Cytotoxic T cell (primary cell): ENCODE results near the genes TADA1 and CD247.

DNA sequence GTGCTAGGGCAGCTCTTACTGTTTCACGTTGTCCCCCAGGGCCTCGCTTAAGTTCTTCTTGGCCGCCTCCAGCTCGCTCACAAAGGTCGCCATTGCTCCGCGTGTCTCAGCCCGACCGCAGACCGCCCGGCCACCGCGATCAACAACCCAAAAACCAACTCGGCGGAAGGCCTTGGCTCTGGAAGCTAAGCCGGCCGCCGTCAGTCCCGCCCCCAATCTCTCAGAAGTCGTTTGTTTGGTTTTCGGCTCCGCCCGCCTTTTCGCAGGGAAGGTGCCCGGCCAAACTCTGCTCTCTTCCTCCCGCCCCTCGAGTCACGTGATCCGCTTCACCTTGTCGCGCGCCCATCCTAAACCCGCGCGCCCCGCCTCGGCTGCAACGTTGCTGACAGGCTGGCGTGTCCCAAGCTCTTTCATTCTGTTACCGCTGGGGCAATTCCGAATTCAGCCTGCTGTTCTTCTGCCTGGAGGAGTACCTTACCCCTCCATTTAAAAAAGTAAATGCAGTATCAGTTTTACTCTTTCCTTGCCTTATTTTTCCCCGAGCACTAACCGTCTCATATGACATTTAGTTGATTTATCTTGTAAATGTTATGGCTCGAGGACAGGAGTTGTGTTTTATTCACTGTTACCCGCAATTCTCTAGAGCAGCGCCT lies at the start of gene TADA1:
Gene TADA1, minus strand, starts transcription at position 124 of the 653 bp plus-strand sequence.
- PRO-cap, 2 experiments, result peak in 2 of 2 experiments; most common plus-strand start position 413 of the sequence (in 1); most common minus-strand start position 161 of the sequence (in 2)

GRCh38 chr1:167119654-167120165 lies 25.8 kb downstream of the STYXL2 start:
- PRO-cap, 2 experiments, result no peak in any of the 2 experiments

DNA sequence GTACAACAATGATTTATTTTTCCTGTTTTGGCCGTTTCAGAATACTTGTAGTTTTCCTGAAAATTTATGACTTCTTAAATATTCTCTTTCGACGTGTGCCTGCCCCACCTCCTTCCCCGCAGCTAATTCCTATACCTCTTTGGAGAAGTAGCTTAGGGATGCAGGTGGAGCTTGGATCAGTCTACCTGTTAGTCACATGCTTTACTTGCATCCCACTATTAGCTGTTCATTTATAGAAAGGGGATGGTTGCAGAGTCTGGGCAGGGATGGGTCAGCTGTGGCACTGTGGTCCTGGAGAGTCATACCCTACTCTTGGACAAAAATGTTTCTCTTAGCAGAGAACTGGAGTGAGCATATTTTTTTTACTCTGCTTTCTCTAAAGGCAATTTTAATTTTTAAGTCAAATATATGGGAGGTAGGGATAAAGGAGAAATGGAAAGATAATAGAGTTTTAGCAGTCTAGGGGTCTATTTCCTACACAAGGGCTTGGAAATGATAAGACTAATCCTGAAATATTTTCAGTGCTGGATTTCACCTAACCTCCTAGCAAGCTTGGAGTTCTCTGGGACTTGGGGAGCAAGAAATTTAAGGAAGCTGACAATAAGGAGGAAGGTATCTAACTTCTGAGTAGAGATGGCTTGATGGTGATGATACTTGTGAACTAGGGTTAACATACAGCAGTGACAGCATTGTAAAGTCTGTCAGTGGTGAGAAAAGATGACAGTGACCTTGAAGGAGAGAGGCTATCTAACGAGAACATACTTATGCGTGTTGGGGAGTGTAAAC lies 16.0 kb downstream of the POU2F1 start:
- PRO-cap, 2 experiments, result peak in 1 of 2 experiments; most common plus-strand start position 255 of the sequence (in 1)

DNA sequence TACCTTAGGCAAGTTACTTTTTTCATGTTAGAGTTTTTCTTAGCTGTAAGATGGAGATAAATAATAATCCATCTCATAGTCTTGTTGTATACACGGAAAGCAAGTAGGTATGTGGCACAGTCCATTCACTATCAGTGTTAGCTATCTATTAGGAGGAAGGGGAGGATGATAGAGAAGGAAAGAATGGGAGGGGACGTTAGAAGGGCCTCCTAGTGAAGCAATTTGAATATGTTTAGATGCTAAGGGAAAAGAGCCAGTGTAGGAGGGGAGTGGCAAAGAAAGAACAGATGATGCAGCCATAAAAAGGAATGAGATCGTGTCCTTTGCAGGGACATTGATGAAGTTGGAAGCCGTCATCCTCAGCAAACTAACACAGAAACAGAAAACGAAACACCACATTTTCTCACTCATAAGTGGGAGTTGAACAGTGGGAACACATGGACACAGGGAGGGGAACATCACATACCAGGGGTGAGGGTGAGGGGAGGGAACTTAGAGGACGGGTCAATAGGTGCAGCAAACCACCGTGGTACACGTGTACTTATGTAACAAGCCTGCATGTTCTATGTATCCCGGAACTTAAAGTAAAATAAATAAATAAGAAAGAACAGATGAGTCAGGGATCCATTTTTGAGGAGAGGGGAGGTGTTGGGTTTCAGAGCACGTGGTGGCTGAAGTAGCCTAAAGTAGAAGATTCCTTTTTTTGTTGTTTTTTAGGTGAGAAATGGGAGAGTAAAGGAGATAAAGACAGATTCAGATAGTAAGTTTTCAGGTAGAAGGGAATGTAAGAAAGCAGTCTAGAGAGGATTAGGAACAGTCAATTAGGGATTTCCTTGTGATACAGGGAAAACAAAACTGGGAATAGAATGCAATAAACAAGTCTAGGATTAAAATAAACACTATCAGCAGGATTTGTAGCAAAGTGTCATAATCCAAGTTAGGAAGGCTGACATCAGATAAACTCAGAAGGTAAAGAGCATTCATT lies 124.2 kb downstream of the POU2F1 start:
- PRO-cap, 2 experiments, result no peak in any of the 2 experiments

GRCh38 chr1:167381862-167382452 lies 136.4 kb downstream of the CD247 start:
- PRO-cap, 2 experiments, result no peak in any of the 2 experiments

- PRO-cap, 2 experiments, result peak in 2 of 2 experiments; most common plus-strand start chr1:167499948 (in 2); most common minus-strand start chr1:167499710 (in 1)
These were observed 18.7 kb downstream of the CD247 start for GRCh38 chr1:167499498-167500146.

GRCh38 chr1:167518099-167518999 lies at the start of gene CD247:
Gene CD247 (minus strand): TSS chr1:167518529.
- PRO-cap, 2 experiments, result peak in 2 of 2 experiments; most common plus-strand start chr1:167518379 (in 1); most common minus-strand start chr1:167518274 (in 1)

DNA sequence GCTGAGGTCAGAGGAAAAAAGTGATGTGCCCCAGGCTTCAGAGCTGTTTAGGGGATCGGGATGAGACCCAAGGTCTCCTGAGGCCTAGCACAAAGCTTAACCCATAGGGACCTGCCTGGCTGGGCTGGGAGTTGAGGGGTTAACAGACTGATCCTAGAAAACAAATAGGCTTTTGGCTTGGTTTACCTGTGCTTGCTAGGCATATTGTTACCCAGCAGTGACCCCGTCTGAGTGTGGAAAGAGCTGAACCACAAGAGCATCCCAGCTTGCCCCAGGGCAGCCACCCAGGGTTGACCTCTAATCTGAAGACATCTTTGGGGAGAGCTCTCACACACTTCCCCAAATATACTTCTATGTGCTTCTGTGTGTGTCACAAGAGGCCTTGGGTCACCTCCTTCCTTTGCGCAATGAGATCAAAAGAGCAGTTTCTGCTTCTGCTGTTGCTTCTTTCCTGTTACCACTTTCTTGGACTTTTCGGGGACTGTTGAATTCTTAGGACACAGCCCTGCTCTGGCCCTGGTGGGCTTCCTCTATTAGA lies 28.7 kb upstream of the RCSD1 start:
- PRO-cap, 2 experiments, result no peak in any of the 2 experiments

GRCh38 chr1:167631630-167632760 lies 2.0 kb downstream of the RCSD1 start:
- PRO-cap, 2 experiments, result peak in 1 of 2 experiments; most common plus-strand start chr1:167632108 (in 1); most common minus-strand start chr1:167632107 (in 1)

DNA sequence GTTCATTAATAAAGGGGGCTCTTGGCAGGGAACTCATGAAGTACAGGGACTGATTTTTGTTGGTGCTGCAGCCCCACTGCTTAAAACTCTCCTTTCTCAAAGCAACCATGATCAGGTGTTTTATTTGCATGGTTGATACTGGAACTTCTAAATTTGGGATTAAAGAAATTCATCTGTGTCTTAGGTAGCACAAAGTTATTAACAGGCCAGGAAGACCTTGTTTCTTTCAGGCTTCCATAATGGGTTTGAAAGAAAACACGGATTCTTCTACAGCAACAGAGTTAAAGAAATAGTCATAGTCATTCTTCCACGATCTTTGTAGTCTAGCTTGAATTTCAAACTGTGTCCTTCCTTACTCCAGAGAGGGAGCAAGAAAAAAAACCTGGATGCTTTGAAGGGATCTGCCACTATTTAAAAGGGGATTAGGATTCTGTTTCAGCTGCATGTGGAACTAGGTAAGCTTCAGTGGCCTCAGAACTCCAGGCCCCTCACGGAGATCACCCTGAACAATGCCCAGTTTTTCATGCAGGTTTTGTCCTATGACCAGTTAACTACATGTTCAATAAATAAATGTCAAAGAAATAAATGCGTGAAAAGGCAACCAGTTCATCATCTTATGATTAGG lies 14.9 kb upstream of the MPZL1 start:
- PRO-cap, 2 experiments, result no peak in any of the 2 experiments

GRCh38 chr1:167714788-167715741 lies 6.7 kb upstream of the MPZL1 start:
- PRO-cap, 2 experiments, result peak in 2 of 2 experiments; most common minus-strand start chr1:167715564 (in 1)

- PRO-cap, 2 experiments, result no peak in any of the 2 experiments
These were observed 18.0 kb downstream of the MPZL1 start for GRCh38 chr1:167739749-167740135.

DNA sequence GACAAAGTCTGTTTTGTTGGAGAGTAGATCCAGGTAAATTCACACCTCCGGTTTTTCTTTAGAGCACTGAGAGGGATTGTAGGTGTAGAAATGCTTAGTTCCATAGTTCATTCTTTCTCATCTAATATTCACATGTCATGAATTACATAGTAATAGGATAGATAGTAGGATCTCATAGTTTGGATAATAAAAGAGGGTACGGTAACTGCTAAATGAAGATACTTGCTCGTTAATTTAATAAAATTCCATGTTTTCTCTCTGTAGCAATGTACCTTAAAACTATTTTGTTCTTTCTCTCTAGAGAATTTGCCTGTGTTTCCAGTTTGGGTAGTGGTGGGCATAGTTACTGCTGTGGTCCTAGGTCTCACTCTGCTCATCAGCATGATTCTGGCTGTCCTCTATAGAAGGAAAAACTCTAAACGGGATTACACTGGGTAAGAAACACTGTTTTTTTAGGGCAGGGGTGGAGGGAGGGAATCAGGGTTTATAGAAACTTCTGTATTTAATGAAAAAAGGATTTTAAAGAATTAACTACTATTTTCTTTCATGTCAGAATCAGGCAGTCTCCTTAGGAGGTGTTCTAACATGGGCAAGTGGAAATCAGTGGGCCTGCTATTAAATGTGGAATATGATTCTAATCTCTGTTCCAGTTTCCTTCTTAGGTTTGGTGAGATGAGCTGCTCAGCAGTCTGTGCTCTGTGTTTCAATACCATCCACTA lies 51.3 kb downstream of the MPZL1 start:
- PRO-cap, 2 experiments, result no peak in any of the 2 experiments

DNA sequence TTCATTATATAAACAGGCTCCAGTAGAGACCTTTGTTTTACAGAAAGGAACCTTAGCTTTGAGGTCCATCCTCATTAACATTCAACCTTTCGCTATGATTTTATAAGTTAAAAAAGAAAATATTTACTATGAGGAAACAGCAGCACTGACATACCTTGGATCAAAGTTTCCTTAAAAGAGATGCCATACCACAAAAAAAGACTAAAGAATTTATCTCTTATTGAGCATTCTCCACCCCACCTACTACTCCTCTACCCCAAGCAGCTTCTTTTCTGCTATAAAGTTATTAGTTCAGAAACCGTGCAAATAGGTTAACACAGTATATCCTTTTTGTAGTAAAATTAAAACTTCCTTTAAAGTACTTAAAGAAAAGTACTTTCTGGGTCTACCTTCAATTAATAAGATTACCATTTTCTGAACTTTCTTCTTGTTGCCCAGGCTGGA lies 1.1 kb upstream of the ADCY10 start:
- PRO-cap, 2 experiments, result no peak in any of the 2 experiments

GRCh38 chr1:167936135-167936450 lies 390 bp upstream of the DCAF6 start:
- PRO-cap, 2 experiments, result peak in 2 of 2 experiments; most common plus-strand start chr1:167936388 (in 2)

- PRO-cap, 2 experiments, result no peak in any of the 2 experiments
These were observed 97.0 kb downstream of the GPR161 start for GRCh38 chr1:168039744-168040203.

- PRO-cap, 2 experiments, result no peak in any of the 2 experiments
These were observed 715 bp upstream of the GPR161 start for GRCh38 chr1:168137251-168138039.

DNA sequence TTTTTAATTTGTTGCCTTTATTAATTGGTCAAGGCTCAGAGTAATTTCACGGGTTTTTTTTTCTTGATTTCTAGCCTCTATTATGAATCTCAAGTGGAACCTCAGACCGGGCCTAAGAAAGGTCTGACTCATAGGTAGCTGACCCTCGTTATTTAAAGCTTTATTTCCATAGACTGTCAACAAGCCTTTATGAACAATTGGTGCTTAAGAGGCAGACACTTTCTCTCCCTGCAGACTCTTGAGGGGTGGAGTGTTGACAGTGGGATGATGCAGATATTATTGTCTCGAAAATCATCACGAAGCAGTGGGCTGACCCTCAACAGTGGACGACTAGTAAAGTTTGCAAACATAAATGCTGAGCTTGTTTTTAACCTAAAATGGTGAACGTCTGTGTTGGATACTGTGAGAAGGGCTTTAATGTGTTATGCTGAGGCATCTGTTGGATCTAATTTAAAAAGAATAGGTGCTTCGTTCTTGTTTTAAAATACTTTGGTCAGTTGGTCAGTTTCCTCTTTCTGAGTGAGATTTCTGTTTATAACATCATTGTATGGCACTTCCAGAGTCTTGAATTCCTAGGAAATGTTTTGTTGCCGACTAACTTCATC lies 1.9 kb downstream of the SFT2D2 start:
- PRO-cap, 2 experiments, result no peak in any of the 2 experiments

DNA sequence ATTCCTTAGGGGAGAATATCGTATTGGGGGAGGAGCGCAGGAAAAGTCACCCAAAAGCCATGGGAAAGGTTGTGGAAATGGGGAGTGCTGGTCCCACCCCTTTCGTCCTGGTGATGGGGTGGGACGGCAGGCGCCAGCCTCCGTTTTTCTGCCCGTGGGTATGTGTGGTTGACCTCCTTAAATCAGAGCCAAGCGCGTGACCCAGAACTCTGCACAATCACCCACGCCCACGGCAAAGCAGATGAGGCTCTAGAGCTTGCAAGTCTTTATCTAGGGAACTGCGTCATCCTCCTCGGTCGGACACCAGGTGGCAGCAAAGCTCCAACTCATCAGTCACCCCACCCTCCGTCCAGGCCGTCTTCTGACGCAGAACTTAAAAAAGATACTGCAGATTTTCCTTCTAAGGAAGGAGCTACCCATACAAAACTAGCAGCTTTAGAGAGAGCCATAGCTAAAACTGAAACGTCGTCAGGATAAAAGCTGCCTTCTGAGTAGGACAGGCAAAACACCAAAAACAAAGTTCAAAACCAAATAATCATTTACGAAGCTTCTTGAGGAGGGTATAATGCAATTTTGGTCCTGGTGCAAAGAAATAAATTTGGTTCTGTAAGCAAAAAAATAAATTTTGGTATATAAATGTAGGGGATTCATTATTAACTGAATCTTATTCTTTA lies 62.0 kb downstream of the TBX19 start:
- PRO-cap, 2 experiments, result no peak in any of the 2 experiments

GRCh38 chr1:168362801-168363187 lies 82.1 kb downstream of the TBX19 start:
- PRO-cap, 2 experiments, result no peak in any of the 2 experiments